Bronchus fibroblast of lung (primary cell): ENCODE results near the genes DHX30 and MAP4.

GRCh38 chr3:47016433-47017581 lies 37.3 kb downstream of the NBEAL2 start:
- RAMPAGE, long total RNA: no peak

DNA sequence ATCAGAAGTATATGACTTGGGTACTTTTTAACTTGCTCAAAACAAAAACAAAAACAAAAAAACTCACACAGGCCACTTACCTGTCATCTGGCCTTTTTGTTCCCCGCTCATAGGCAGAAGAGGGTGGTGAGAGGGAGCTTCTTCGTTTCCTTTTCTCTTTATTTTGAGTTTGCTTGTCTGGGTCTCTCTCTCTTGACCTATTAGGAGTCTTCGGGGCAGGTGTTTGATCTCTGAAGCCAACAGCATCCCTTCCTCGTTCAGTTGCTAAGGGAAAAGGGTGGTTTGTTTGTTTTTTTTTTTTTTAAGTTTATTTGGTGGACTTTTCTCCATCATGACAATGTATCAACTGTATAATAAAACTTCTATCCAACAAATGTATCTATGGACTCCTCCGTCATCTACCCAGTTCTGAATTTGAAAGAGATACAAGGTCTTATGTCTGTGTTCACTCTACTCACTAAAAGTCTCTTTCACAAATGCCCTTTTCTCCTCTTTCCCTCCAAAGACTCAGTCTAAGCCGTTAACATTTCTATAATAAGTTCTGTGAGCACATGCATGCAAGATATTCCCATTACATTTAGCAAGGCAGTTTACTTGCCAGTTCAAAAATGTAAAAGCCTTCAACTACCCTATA lies 82.7 kb downstream of the NBEAL2 start:
- RAMPAGE, long total RNA: no peak

GRCh38 chr3:47412403-47413483 lies 31.9 kb downstream of the PTPN23 start:
- RAMPAGE, long total RNA: no peak

DNA sequence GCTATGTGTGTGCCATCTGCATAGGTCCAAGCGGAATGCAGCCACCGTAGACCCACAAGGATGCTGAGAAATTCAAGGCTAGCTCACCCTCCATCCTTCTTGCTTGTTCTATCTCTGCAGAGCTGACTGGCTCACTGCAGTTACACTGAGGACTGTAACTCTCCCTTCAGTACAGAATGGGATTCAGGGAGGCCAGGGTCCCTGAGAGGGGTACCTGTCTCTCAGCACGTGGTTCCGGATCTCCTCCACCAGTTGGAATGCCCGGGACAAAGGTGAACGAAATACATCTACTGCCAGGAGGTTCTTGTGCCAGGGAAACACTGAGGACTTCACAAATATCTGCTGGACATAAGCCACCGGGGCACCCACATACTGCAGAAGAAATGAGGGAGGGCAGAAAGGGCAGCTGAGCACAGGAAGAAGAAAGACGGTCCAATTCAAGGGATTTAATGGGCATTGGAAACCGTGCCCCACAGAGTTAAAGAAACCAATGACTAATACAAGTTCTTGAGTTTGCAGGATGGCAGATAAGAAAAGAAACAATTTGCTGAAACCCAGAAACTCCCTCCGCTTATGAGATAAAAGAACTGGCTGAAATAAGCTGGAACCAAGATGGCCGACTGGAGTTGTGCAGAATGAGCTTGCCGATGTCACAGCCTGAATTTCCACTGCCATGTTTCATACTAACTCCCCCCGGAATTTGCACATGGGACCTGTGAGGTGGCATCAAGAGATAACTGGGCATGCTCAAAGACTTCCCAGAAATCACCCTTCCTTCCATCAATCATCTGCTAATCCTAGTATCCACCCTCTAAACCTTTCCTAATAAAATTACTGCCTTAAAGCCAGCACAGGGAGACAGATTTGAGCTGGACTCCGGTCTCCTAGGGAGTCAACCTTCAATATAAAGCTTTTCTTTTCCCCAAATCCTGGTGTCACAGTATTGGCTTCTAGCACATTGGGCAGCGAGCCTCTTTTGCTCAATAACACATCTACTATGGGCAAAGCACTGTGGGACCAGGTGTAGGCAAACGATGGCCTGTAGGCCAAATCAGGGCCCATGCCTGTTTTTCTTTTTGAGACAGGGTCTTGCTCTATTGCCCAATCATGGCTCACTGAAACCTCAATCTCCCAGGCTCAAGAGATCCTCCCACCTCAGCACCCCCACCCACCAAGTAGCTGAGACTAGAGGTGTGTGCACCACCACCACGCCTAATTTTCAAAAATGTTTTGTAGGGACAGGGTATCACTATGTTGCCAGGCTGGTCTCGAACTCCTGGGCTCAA lies 47.0 kb downstream of the SCAP start:
- RAMPAGE, long total RNA: no peak

GRCh38 chr3:47433899-47434178 lies 41.9 kb downstream of the SCAP start:
- RAMPAGE, long total RNA: no peak

- RAMPAGE, long total RNA: no peak
These were observed 32.1 kb downstream of the SCAP start for GRCh38 chr3:47443592-47444173.

GRCh38 chr3:47578040-47578516 lies 587 bp downstream of the CSPG5 start:
- RAMPAGE, long total RNA: no peak

- RAMPAGE, long total RNA: no peak
These were observed 33.6 kb upstream of the CSPG5 start for GRCh38 chr3:47612186-47612724.

GRCh38 chr3:47634919-47635932 lies 56.6 kb upstream of the CSPG5 start:
- RAMPAGE, long total RNA: no peak

GRCh38 chr3:47802578-47803206 lies at the start of gene DHX30:
DHX30 (plus strand) TSS chr3:47803138.
- RAMPAGE, long total RNA: start-site peak on the plus strand at chr3:47803131-47803192, 89 and 201 reads in 2 replicates

DNA sequence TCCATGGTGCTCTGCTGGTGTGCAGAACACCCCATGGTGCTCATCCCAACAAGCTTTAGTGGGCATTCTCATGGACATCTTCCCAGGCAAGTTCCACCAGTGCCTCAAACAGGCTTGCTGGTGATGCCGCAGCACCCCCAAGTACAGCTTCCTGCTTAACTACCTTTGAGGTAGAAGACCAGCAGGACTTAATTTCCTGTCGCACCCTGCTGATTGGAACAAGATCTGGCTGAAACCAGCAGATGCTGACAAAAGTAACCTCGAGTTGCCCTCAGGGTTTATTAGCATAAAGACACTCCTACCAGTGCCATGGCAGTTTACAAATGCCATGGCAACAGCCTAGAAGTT lies 54.5 kb downstream of the MAP4 start:
- RAMPAGE, long total RNA: no peak

GRCh38 chr3:48015601-48016971 lies at the start of gene MAP4:
MAP4 (minus strand) TSS chr3:48016416.
- RAMPAGE, long total RNA: no peak

GRCh38 chr3:48190954-48191222 lies 2.7 kb upstream of the CDC25A start:
- RAMPAGE, long total RNA: no peak

DNA sequence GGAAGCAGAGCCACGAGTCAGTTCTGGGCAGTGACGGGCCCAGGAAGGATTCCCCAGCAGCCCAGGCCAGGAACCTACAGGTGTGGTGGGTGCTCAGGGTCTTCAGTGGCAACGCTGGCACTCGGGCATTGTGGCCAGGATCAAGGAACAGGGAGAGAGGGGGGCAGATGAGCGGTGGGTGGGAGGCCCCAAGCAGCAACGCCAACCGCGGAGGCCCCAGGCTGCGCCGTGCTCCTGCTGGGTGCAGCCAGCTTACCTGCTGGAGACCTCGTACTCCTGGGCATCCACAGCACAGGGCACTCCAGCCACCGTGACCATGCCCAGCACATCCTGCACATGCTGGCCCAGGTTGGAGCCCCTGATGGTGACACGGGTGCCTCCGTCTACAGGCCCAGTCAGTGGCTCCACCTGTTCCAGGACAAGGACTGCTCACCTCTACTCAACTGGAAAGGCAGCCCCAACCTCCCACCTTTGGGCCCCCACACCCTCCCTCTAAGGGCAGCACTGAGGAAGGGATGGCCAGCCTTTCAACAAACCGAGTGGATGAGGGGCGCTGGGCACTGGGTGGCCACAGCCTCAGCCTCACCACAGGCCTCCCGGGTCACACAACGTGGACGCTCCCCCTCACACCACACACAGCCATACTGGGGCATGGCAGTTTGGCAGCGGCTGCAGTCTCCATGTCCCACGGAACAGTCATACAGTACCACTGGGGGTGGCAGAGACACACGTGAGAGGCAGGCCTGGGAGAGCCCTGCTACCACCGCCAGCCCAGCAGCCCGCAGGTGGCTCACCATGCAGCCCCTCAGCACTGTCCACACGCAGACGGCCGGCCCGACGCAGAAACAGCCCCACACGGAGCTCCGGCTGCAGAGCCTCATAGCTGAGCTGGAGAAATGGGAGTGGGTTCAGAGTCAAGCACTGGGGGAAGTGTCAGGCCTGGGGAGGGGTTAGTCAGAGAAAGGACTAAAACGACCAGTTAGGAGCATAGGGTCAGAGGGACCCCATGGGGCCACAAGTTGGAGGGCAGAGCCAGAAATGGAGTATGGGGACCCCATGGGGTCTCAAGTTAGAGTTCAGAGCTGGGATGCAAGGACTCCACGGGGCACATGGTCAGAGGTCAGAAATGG lies 11.9 kb downstream of the PLXNB1 start:
- RAMPAGE, long total RNA: no peak

- RAMPAGE, long total RNA: no peak
These were observed 3.8 kb upstream of the PLXNB1 start for GRCh38 chr3:48433542-48434248.

GRCh38 chr3:48464988-48465457 lies 1.0 kb upstream of the TREX1 start:
- RAMPAGE, long total RNA: no peak

DNA sequence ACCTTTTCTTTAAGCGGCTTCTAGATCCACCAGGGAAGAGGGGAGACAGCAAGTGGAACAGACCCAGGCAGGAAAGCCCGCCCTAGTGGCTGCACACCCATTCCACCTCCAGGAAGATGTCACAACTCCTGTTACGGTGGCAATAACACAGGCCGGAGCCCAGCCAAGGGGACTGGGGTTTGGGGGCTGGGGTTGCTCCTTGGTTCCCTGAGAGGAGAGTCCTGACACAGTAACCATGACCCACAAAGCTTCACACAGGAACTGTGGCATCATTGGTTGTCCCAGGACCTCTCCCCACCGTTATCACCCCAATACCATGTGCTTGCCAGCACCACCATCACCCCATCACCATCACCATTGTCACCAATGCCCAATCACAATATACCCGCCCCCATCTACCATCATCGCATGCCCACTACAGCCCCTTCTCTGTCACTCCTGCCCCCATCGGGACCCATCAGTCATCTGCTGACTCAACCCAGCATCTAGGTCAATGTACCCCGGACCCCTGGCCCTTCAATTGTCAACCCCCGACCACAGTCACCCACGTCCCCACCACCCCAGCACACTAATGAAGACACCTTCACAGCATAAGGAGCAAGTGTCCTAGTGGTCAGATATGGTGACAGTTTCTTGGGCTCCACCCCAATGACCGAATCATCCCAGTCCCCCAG lies 12.5 kb downstream of the TREX1 start:
- RAMPAGE, long total RNA: no peak

DNA sequence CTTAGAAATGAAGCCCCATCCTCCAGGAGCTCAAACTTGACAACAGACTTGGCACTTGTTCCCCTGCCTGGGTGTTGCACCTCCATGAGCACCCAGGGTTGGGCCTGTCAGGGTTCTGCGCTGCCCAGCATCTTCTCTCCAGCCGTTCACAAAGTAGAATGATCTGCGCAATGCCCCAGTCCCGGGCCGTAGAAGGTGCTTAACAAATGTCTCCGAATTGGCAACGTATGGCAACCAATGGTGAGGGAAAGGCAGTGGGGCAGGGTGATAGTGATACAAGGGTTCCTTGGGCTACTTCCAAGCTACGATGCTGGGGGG lies 2.6 kb upstream of the COL7A1 start:
- RAMPAGE, long total RNA: no peak

DNA sequence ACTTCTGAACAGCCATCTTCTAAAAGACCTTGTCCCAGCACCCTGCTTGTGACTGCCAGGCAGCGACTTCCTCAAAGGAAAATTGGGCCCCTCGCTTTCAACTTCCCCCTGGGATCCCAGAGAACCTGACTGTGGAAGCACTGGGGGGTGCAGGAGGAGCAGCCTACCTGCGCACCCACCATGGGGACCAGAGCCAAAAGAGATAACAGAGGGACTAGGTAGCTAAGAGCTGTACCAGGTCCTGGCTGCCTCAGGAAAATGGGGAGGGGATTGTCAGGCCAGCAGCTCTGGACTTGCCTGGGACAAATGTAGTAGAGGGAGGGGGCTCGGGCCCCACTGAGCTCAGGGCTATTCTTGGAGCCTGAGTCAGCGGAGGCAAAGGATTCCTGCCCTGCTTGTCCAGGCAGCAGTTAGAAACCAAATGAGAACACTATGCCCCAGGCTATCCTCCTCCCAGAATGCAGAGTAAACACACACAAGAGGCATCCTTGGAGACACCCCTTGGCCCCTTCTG lies 3.0 kb upstream of the COL7A1 start:
- RAMPAGE, long total RNA: no peak

DNA sequence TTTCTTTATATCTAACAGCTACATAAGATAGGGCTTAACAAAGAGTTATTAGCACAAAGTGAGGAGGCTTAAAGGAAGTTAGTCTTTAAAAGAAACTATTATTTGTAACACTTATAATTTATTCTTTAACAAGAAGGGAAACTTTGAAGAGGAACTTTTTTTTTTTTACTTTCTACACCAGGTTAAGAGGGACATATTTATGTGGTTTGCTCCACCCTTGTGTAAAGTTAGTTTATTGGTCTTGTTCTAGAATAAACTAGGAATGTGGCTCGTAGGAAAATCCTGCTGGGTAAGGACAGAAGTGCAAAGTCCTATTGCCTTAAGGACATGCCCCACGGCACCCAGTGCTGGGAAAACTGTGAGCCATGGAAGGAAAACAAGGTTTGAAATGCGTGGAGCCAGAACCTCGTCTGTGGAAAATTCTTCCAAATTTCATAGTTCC lies 3.1 kb downstream of the TMEM89 start:
- RAMPAGE, long total RNA: no peak